Subcutaneous adipose tissue (tissue), 3 donors: ENCODE measurements around a stretch of chr1.

DNA sequence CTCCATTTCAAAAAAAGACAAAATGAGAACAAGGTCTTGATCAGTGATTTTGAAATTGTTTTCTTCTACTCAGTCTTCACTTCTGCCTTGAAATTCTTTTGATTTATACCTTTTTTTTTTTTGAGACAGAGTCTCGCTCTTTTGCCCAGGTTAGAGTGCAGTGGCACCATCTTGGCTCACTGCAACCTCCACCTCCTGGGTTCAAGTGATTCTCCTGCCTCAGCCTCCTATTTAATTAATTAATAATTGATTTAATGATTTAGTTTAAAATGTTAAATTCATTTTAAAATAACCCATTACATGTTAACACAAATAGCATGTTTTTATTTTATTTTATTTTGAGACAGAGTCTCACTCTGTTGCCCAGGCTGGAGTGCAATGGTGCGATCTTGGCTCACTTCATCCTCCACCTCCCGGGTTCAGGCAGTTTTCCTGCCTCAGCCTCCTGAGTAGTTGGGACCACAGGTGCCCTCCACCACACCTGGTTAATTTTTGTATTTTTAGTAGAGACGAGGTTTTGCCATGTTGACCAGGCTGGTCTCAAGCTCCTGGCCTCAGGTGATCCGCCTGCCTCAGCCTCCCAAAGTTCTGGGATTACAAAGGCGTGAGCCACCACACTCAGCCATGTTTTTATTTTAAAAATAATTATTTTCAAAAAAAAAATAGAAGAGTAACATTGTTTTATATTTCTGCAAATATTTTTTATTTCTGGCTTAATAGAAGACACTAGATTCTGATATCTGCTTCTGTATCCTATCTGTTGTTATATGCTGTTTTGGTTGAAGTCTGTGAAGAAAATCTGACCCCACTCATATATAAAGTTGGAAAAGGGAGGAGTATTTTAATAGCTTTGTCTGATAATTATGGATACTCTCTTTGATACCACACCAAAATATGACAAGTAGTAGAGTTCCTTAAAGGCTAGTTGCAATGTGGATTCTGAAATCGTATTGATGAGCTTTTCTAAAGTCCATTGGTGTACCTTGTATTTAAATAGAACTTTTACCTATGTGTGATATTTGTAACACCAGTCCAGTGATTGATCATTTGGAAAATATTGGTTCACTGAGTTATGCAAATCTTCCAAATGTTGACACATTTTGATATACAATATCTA, 8.5 kb upstream of the ZBTB37 start:
- PRO-cap, result no peak
- RAMPAGE, long total RNA, 3 experiments, result no peak in any of the 3 experiments

- PRO-cap, result no peak
- RAMPAGE, long total RNA, 3 experiments, result no peak in any of the 3 experiments
Observed at GRCh38 chr1:173863161-173863832, 4.9 kb upstream of the ZBTB37 start.

GRCh38 chr1:173869133-173869471, 922 bp downstream of the ZBTB37 start:
- PRO-cap, result no peak
- RAMPAGE, long total RNA, 3 experiments, result no peak in any of the 3 experiments

DNA sequence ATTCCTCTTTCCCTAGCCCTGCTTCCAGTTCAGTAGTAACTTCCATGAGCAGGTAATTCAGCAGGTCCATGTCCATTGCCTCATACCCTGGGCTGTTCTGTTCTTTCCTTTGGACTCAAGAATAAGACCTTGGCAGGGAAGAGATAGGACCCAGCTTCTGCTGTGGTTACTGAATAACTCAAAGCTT, 8.1 kb upstream of the SERPINC1 start:
- PRO-cap, result no peak
- RAMPAGE, long total RNA, 3 experiments, result no peak in any of the 3 experiments

DNA sequence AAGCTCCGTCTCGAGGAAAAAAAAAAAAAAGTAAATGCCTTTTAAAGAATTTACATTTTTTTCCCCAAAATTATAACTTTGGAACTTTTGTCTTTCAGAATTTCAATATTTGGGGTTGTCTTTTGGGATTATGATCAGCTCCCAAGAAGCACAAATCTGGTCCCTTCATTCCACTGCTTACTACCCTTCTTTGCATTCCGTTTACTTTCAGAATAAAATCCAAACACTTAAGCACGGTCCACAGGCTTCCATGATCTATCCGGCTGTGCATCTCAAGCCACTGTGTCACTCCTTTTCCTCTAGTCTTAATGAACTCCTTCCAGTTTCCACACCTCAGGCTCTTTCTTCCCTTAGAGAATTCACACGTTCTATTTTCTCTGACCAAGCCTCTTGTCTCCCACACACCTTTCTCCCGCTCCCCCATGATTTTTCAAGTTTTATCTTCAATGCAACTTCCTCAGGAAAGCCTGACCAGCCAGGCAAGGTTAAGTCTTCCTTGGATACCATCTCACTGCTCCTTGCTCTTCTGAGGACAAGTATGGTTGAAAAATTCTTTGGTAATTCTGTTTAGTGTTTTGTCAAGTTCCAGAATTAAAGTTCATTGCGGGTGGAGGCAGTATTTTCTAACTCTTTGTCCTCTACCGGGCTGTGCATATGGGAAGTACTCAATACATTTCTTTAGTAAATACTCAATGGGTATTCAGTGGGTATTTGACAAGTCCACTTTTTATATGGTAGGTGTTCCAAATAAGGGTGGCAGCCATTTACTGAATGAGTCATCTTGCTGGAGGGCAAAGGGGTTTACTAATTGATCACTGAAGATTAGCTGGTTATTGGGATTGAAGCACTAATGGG, 11.6 kb upstream of the SERPINC1 start:
- PRO-cap, result no peak
- RAMPAGE, long total RNA, 3 experiments, result no peak in any of the 3 experiments

- PRO-cap, result bidirectional peak, plus-strand start at chr1:174022908, minus-strand start at chr1:174022907
- RAMPAGE, long total RNA, 3 experiments, result no peak in any of the 3 experiments
Observed at GRCh38 chr1:174022629-174022988, 452 bp upstream of the RC3H1 start.

DNA sequence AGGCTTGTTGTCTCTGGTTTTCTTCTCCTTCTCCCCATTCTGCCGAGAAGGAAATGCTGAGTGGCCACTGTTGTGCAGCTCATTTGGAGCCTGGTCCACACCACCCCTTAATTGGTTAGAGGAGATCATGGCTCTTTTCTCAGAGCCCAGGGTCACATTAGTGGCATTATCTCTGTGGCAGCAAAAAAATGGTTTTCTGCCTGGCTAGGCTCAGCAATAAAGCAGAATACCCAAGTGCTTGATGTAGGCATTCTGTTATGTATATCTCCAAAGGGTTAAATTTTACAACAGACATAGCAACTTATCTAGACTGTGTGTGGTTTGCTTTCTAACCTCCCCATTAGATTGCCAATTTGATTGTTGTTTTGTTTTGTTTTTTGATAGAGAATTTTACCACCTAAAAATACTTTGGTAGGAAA, 199.2 kb upstream of the CACYBP start:
- PRO-cap, result no peak
- RAMPAGE, long total RNA, 3 experiments, result no peak in any of the 3 experiments

DNA sequence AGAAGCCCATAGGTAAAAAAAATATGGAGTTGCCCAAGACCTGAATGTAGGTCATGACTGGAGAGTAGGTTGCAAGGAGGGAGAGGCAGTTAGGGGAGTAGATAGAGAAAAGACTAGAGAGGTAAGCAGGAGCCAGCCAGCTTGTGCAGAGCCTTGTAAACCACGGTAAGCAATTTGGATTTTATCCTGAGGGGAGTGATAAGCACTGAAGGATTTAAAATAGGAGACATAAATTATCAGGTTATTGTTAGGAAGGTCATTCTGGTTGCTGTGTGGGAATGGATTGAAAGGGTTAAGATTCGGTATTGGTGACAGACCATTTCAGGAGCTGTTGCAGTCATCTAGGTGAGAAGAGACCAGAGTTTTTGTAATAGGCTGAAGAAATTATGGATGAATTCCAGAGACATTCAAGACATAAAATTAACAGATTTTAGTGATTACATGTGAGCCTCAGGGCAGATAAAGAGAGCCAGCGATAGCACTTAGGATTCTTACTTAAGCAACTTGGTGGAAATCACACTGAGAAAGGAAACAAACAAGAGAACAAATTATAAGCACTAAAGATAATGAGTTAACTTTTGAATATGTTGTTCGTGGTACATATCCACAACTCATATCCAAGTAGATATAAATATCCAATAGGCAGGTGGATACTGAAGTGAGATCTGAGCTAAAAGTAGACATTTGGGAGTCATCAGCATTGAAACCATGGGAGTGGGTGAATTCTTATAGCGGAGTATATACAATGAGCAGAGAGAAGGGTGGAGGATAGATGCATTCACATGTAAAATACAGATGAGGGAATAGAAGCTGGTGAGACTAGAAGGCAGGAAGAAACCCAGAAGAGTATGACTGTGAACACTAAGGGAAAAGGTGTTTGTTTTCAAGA, 182.1 kb upstream of the CACYBP start:
- PRO-cap, result no peak
- RAMPAGE, long total RNA, 3 experiments, result no peak in any of the 3 experiments

GRCh38 chr1:174966900-174967372, 32.8 kb upstream of the CACYBP start:
- PRO-cap, result no peak
- RAMPAGE, long total RNA, 3 experiments, result no peak in any of the 3 experiments

DNA sequence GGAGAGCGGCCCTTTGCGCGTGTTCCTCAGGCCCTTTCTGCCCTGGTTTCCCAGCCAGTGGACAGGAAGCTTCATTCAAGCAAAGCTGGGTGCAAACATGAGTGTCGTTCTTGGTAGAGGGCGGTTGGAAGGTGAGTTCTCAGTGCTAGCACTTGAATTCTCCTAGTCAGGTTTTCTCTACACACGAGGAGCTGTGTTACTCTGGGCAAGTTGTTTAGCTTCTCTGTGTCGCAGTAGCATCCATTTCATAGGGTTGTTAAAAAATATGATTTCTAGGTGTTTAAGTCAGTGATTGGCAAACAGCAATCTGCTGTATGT, 681 bp downstream of the CACYBP start:
- PRO-cap, result bidirectional peak, plus-strand start at position 74 of the sequence, minus-strand start at position 49 of the sequence
- RAMPAGE, long total RNA, 3 experiments, result no peak in any of the 3 experiments

DNA sequence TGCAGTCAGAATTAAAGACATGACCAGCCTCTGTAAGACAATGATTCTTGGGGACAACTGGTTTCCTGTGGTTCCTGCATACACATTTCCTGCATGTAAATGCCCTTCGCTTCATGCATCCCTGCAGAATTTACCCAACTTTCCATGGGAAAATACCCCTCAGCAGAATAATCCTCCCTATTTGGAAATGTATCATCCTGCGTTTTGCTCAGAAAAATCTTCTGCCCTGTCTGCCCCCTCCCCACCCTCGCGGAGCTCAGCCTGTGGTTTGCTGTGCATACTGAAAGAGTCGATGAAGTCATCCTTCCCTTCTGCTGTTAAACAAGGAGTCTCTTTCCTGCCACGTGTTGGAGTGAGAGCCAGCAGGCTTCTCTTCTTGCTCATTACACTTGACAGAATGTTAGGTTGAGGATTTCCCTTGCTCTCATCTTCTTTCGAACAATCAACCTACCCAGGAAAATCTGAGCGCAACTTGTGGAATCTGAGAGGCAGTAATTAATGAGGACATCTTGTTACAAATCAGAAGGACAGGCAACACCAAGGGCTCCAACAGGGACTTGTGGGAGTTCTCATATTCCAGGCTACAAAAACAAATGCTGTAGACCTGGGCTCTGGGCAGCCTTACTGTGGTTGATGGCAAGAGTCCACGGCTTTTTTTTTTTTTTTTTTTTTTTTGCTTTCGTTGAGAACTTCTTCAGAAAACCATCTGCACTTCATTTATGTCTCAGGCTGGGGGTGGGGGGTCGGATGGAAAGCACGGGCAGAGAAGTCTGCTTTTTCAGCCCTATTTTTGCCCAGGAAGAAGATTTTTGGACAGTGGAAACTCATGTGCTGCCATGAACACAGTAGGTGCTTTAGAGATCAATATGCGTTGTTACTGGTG, 4.9 kb downstream of the TNN start:
- PRO-cap, result no peak
- RAMPAGE, long total RNA, 3 experiments, result no peak in any of the 3 experiments

- PRO-cap, result unidirectional peak, plus-strand start at chr1:175200794; bidirectional peak, plus-strand start at chr1:175201291, minus-strand start at chr1:175200970
- RAMPAGE, long total RNA, 3 experiments, result no peak in any of the 3 experiments
Observed at GRCh38 chr1:175200554-175201890, 8.4 kb upstream of the KIAA0040 start.

DNA sequence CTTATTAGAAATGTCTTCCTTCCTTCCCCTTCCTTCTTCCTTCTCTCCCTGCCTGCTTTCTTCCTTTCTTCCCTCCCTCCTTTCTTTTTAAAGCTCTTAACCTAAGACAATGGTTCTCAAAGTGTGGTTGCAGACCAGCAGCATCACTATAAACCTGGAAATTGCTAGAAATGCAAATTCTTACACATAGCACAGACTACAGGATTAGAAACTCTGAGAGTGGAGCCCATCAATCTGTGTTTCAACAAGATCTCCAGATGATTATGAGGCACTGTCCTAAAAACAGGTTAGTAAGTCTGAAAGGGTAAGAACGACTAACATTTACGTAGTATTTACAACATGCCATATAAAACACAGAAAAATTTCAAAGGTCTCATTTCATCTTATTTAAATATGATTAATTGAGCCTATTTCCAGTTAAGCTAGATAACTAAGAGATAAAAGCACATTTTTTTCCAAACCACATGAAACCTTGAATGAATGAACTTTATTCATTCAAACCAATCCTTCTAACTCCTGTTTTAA, 138.8 kb downstream of the COP1 start:
- PRO-cap, result no peak
- RAMPAGE, long total RNA, 3 experiments, result no peak in any of the 3 experiments

GRCh38 chr1:176069514-176070249, 137.4 kb downstream of the COP1 start:
- PRO-cap, result no peak
- RAMPAGE, long total RNA, 3 experiments, result no peak in any of the 3 experiments

GRCh38 chr1:176552963-176553739, 90.2 kb downstream of the PAPPA2 start:
- PRO-cap, result no peak
- RAMPAGE, long total RNA, 3 experiments, result start-site peak on the plus strand in 2 of 3 experiments, at chr1:176553497-176553577 at its widest, 8 to 97 reads per replicate

DNA sequence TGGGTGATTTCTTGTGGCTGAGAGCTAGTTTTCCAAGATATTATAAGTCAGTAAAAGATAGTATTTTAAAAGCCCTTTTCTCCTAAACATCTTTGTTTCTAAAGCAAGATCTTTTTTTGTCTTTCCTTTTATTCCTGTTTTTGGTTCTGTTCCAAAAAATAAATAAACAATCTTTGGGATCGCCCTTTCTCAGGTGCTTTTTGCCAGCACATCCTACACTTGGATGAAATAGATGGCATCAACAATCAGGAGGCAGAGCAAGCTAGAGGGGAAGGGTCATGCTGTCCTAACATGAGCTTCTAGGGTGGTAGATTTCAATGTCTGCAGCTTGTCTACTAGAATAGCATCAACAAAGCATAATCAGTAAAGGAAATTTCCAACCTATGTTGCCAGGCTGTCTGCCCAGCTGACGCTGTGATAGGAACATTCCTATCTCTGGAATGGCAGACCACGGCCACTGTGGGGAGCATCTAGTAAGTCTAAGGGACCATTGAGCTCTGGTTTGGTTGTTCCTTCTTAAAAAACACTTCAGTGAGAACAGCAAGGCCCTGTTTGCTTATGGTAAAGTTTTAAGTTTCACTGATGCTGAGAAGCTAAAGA, 206.7 kb downstream of the PAPPA2 start:
- PRO-cap, result no peak
- RAMPAGE, long total RNA, 3 experiments, result no peak in any of the 3 experiments

- PRO-cap, result no peak
- RAMPAGE, long total RNA, 3 experiments, result no peak in any of the 3 experiments
Observed at GRCh38 chr1:177633786-177634080, 336.1 kb downstream of the SEC16B start.

GRCh38 chr1:178102330-178102636, 8.4 kb downstream of the RASAL2 start:
- PRO-cap, result no peak
- RAMPAGE, long total RNA, 3 experiments, result no peak in any of the 3 experiments

GRCh38 chr1:178192514-178193154, 98.7 kb downstream of the RASAL2 start:
- PRO-cap, result no peak
- RAMPAGE, long total RNA, 3 experiments, result no peak in any of the 3 experiments

- PRO-cap, result no peak
- RAMPAGE, long total RNA, 3 experiments, result no peak in any of the 3 experiments
Observed at GRCh38 chr1:178339838-178340170, 157.0 kb downstream of the CLEC20A start.